Left ventricle myocardium (tissue), 1 donor: ENCODE data around the gene MAPK8IP2.

DNA sequence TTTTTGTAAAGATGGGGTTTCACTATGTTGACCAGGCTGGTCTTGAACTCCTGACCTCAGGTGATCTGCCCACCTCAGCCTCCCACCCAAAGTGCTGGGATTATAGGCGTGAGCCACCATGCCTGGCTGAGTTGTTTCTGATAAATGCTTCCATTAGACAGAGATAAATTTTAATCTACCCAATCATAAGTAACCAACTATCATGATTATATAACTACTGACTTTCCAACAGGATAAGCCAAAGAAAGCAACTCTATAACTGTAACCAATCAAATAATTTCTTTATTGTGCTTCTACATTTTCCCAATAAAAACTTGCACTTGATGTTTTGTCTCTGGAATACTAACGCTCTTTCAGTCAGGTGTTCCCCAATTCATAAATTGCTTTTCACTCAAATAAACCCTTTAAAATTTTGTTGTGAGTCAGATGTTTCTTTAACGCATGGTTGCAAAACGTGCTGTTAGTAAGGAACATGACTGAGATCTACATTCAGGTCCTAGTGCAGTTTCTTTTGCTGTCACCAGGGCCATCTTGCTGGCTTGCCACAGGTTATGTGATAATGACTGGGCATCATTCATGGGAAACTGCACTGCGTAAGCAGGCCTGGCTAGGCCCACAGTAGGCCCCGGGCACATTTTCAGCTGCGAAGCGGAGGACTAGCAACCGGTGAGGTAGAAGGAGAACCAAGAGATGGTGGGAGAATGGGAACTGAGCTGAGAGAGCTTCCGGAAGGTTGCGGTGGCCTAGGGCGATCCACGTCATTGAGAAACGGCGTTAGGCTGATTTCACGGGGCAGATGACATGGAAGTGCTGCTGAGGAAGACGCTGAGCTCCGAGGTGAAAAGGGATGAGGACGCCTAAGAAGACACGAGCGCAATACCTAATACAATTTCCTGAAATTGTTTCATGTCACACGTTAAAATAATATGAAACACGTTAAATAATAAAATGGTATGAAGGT lies 3.4 kb upstream of the KLHDC7B start:
- PRO-cap: no peak

DNA sequence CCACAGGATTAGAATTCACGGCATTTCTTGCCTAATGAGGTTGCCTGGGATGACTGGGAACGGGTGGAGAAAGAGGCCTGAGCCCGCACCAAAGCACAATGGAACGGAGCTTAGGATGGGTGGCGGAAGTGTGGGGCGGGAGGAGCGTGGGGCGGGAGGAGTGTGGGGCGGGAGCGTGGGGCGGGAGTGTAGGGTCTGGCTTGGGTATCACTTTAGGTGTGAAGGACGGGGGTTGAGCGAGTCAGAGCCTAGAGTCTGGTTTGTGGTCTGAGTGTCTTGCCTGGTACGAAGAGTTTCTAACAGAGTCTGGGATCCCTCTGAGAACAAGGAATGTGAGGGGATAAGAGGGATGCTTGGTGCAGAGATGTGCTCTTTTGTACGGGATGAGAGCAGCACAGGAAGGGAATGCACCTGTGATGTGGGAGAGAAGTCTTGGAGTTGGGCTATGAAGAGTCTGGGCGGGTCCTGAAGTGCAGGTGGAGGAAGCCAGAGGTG lies 1.3 kb downstream of the SYCE3 start:
- PRO-cap: no peak

GRCh38 chr22:50583045-50583241 lies 294 bp upstream of the CHKB start:
- PRO-cap: bidirectional peak, plus-strand start at chr22:50583124, minus-strand start at chr22:50582999

GRCh38 chr22:50600061-50600950 lies at the start of gene MAPK8IP2:
TSS of gene MAPK8IP2 (plus strand) at chr22:50600793.
- PRO-cap: no peak

DNA sequence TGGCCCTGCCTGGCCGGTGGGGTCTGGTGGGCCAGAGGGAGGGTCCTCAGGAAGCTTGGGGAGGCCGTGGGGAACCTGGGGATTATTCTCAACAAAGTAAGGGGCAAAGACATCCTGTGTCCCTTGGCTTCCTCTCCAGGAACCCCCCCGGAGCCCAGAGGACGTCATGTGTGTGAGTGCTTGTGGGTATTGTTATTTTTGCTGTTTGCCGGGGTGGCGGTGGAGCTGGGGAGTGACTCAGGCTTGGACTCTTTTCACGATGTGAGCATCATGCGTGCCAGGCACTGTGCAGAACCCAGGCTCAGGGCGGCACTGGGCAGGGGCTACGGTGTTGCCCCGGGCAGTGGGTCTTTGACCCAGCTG lies 43.7 kb upstream of the ARSA start:
- PRO-cap: bidirectional peak, plus-strand start at position 257 of the sequence, minus-strand start at position 98 of the sequence

GRCh38 chr22:50672173-50673202 lies 44.5 kb upstream of the ARSA start:
- PRO-cap: bidirectional peak, plus-strand start at chr22:50672823, minus-strand start at chr22:50672554

DNA sequence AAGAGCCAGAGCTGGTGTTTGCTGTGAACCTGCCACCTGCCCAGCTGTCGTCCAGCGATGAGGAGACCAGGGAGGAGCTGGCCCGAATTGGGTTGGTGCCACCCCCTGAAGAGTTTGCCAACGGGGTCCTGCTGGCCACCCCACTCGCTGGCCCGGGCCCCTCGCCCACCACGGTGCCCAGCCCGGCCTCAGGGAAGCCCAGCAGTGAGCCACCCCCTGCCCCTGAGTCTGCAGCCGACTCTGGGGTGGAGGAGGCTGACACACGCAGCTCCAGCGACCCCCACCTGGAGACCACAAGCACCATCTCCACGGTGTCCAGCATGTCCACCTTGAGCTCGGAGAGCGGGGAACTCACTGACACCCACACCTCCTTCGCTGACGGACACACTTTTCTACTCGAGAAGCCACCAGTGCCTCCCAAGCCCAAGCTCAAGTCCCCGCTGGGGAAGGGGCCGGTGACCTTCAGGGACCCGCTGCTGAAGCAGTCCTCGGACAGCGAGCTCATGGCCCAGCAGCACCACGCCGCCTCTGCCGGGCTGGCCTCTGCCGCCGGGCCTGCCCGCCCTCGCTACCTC lies 16.3 kb upstream of the ACR start:
- PRO-cap: no peak